RPMI7951 (cell line): ENCODE results near the genes PRDX5, SAC3D1 and NAALADL1.

- RAMPAGE, long total RNA = no peak
These were observed 516 bp upstream of the ESRRA start for GRCh38 chr11:64304667-64305348.

DNA sequence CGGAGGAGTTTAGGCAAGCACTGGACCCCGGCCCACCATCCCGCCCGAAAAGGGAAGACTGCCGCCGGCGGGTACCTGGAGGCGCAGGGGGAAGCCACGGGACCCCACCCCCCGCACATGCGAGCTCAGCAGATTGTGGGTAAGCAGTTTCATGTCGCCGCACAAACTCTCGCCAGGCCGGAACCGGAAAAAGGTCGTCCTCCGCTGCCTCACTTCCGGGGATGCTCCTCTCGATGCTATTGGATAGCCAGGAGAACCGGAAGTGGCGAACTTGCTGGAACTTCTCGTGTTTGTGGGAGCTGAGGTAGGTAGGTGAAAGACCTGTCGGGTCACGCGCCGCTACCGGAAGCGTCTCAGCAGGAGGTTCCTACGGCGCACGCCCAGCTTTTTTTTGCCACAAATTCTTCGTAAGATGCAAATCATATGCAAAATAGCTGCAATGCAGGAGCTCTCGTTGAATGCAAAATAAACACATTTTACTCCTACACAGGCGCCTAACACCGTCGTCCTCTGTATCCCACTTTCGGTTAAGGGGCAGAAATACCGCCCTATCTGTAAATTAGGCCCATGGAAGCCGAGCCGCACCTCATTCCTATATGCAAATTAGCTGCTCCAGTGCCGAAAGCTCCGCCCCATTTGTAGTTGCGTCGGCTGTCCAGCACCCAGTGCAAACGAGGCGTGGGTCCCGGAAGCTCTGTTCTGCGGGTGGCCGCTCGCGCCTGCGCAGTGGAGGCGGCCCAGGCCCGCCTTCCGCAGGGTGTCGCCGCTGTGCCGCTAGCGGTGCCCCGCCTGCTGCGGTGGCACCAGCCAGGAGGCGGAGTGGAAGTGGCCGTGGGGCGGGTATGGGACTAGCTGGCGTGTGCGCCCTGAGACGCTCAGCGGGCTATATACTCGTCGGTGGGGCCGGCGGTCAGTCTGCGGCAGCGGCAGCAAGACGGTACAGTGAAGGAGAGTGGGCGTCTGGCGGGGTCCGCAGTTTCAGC is at the start of gene PRDX5:
TSS of gene PRDX5 (plus strand) at position 748 of the 983 bp plus-strand sequence.
- RAMPAGE, long total RNA = start-site peak on the minus strand centred at position 181 of the sequence, 58 bp wide, 5,765 and 421 reads in 2 replicates; start-site peak on the plus strand centred at position 848 of the sequence, 142 bp wide, 578 and 404 reads in 2 replicates

GRCh38 chr11:64318357-64318563 is 339 bp downstream of the PRDX5 start:
- RAMPAGE, long total RNA = no peak

GRCh38 chr11:64372262-64373413 is 13.7 kb downstream of the RPS6KA4 start:
- RAMPAGE, long total RNA = no peak

- RAMPAGE, long total RNA = no peak
These were observed 56.1 kb upstream of the SLC22A11 start for GRCh38 chr11:64499625-64500137.

GRCh38 chr11:64629533-64630032 is 38.6 kb downstream of the SLC22A12 start:
- RAMPAGE, long total RNA = no peak

DNA sequence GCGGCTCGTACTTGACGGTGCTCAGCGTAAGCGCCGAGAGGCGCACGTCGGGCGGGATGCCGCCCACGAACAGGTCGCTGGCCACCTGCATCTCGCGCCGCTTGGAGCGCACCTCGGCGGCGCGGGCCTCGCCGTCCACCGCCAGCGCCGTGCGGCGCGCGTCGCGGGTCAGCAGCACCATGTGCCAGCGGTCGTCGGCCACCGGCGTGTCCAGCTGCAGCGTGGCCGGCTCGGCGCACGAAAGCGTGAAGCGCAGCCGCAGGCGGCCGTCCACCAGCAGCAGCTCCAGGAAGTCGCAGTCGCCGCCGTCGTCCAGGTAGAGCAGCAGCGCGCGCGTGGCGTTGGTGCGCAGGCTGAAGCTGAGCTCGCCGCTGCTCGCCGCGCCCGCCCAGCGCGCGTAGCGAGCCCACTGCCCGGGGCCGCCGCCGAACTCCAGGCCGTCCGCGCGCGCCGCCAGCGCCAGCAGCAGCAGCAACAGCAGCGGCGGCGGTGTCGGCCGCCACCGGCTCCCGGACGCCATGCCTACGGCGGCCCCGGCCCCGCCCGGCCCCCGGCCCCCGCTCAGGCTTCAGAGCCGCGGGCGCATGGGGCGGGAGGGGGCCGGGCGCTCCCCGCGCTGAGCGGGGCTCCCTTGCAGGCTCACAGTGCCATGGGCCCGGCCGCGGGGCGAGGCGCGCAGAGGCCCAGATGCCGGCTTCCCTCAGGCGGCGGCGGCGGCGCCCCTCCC is 9.7 kb downstream of the NRXN2 start:
- RAMPAGE, long total RNA = no peak

- RAMPAGE, long total RNA = no peak
These were observed 918 bp downstream of the RASGRP2 start for GRCh38 chr11:64742711-64743736.

- RAMPAGE, long total RNA = no peak
These were observed 2.2 kb upstream of the PYGM start for GRCh38 chr11:64762024-64762370.

- RAMPAGE, long total RNA = no peak
These were observed 2.9 kb downstream of the SF1 start for GRCh38 chr11:64775022-64776271.

DNA sequence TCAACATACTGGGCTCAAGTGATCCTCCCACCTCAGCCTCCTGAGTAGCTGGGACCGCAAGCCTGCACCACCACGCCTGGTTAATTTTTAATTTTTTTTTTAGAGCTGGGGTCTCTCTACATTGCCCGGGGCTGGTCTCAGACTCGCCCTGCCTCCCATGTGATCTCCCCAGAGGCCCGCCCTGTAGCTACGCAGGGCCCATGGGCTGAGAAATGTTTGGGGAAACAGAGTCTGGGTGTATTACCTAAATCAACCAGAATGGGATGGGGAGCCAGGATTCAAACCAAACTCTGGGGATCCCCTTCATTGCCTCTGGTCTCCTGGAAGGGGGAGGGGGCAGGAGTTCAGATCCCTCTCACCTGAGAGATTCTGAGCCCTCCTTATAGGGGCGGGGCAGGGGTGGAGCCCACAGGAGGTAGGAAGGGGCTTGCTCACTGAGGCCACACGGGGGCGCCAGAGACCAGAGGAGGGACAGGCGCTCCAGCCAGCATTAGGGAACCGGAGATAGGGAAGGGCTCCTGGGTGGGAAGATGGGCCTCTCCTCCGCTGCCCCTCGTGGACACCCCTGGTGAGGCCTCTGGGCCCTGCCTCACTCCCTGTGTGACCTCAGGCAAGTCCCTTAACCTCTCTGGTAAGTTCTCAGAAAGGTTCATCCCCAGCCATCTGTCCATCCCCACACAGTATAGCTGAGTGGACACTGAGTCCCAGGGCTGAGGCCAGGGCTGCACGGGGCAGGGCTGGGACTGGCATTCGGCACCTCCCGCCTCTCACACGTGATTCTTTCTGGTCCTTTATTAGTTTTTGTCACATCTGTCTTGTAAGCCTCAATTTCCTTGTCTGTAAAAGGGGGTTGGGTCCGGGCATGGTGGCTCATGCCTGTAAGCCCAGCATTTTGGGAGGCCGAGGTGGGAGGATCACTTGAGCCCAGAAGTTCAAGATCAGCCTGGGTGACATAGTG is 2.7 kb upstream of the CDC42BPG start:
- RAMPAGE, long total RNA = no peak

DNA sequence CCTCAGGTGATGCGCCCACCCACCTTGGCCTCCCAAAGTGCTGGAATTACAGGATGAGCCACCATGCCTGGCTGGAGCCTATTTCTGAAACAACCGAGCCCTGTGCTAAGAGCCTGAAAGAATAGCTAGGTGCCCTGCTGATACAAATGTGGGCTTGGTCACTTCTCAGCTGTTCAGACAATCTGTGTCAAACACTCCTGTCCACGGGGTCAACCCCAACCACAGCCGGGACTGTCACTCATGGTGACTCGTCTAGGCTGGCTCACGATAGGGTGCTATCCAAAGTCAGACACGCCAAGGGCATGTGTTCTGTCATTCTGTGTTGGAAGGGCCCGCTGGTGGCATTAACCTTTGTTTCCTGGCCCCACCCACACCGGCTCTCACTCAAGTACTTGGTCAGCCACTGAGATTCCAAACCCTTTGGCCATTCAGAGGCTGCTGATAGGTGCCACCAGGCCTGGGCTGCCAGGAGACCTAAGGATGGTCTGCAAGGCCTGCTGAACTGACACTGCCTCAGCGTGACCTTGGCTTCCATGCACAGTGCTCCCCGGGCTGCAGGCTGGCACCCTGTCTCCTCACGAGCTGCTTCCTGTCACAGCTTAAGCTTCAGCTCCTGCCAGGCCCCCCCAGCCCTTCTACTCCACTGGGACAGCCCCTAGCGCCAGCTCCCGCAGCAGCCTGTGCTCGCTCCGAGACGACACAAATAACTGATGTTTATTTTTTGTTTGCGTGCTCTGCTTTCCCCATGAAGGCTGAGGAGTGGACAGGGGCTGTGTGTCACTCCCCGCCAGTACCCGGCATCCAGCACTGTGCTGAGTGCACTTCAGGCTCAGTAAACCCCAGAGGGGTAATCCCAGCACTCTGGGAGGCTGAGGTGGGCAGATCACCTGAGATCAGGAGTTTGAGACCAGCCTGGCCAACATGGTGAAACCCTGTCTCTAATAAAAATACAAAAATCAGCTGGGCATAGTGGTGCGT is 14.3 kb upstream of the CDC42BPG start:
- RAMPAGE, long total RNA = no peak

DNA sequence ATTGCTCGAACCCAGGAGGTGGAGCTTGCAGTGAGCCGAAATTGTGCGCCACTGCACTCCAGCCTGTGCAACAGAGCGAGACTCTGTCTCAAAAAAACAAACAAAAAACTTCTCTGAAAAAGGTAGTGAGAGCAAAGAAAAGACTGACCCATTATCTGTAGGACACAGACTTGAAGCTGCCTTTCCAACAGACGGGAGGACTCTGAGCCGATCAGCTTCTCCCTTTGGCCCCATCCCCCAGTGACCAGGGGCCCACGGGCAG is 3.0 kb downstream of the EHD1 start:
- RAMPAGE, long total RNA = no peak

- RAMPAGE, long total RNA = no peak
These were observed 12.9 kb upstream of the EHD1 start for GRCh38 chr11:64890939-64892106.

GRCh38 chr11:64899913-64900669 is 16.9 kb downstream of the ATG2A start:
- RAMPAGE, long total RNA = no peak

- RAMPAGE, long total RNA = no peak
These were observed 3.2 kb upstream of the ATG2A start for GRCh38 chr11:64920200-64920533.

- RAMPAGE, long total RNA = no peak
These were observed 389 bp downstream of the BATF2 start for GRCh38 chr11:64996471-64996692.

- RAMPAGE, long total RNA = no peak
These were observed at the start of gene SAC3D1 for GRCh38 chr11:65040468-65041291. Gene SAC3D1, plus strand, starts transcription at chr11:65041210.

GRCh38 chr11:65043733-65044403 is 2.9 kb downstream of the SAC3D1 start:
- RAMPAGE, long total RNA = no peak

DNA sequence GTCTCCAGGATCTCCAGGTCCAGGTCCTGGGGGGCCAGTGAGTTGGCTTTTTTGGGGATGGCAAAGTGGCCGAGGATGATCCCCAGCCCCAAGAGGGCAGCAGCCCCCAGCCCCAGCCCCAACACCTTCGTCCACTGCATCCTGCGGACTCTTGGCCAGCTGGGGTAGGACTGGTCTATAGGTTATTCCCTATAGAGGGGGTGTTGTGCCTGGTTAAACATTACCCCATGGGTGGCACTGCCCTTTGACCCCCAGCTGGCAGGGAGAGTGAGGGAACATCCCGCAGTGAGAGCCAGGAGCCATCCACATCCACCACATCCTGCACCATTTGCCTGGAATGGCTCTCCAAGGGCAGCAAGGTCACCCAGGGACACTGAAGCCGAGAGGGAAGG is at the start of gene NAALADL1:
TSS of gene NAALADL1 (minus strand) at position 172 of the 392 bp plus-strand sequence.
- RAMPAGE, long total RNA = no peak